Karpas-422 (cell line): ENCODE measurements around a stretch of chr10.

- PRO-cap, result no peak
- RAMPAGE, long total RNA, result no peak
Measured at GRCh38 chr10:5099270-5099767, 5.1 kb downstream of the AKR1C3 start.

- PRO-cap, result no peak
- RAMPAGE, long total RNA, result no peak
Measured at GRCh38 chr10:5147417-5147704, 37.6 kb downstream of the AKR1C8 start.

DNA sequence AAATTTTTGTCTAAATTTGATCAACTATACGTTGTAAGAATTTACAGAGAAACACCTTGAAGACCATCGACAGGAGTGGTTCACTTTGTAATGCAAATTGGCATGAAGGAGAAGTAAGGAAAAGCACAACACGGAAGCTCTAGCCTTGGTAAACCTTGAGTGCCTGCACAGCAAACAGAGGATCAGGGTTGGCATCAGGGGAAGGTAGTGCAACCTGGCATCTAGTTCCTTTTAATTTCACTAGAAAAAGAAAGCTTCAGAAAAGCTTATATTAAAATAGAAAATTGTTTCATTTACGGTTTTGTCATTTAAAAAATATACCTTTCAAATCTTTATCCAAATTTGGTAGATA lies 1.1 kb downstream of the AKR1C4 start:
- PRO-cap, result no peak
- RAMPAGE, long total RNA, result no peak

GRCh38 chr10:5199114-5199917 lies 2.7 kb downstream of the AKR1C4 start:
- PRO-cap, result no peak
- RAMPAGE, long total RNA, result no peak

GRCh38 chr10:5402829-5403147 lies 1.8 kb downstream of the TUBAL3 start:
- PRO-cap, result no peak
- RAMPAGE, long total RNA, result no peak

DNA sequence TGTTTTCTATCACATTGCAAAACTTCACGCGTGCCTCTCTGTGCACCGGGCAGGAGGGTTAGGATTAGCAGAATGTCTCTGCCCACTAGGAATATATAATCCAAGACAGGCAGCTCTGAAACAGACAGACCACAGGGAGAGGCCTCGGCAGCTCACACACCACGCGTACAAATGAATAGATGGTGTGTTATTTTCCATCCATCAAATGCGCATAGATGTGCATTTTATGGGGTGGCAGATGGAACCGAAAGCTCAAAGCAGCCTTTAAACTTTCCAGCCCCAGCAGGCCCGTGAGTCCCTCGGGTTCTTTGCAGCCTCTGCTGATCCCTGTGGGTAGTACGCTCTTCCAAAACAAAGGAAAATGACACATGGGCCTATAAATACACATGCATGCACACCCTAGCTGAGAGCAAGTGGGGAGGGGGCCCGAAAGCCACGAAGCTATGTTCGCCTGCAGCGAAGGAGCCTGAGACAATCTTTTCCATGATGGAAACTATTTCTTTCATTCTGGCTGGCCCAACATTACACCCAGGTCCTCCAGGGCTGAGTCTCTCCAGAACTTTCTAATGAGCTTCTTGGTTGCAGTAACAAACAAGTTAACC lies 32.3 kb downstream of the CALML5 start:
- PRO-cap, result no peak
- RAMPAGE, long total RNA, result no peak

GRCh38 chr10:5479347-5479943 lies 19.9 kb downstream of the CALML5 start:
- PRO-cap, result no peak
- RAMPAGE, long total RNA, result no peak

- PRO-cap, result no peak
- RAMPAGE, long total RNA, result no peak
Measured at GRCh38 chr10:5564535-5565282, 39.9 kb downstream of the CALML3 start.

- PRO-cap, result no peak
- RAMPAGE, long total RNA, result no peak
Measured at GRCh38 chr10:5645944-5646860, 20.2 kb downstream of the ASB13 start.

DNA sequence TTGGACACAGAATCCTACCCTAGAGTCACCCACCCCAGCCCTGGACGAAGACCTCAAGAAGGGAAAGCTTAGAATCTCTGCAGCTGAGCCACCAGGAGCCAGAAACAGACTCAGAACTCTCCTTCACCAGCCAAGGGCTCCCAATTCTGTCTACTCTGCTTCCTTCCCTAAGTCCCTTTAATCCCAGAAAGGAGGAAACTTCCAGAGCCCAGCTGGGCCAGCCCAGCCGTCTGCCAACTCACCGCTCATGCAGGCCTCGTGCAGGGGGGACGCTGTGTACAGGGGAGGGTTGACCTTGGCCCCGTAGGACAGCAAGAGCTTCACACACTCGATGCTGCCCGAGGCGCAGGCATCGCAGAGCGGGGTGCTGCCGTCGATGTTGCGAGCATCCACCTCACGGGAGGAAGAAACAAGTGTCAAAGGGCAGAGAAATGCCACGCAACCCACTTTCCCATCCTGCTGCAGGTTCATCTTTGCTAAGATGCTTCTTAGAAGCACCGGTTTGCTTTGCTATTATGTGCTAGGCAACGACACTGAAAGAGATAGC lies 15.4 kb downstream of the ASB13 start:
- PRO-cap, result no peak
- RAMPAGE, long total RNA, result no peak

DNA sequence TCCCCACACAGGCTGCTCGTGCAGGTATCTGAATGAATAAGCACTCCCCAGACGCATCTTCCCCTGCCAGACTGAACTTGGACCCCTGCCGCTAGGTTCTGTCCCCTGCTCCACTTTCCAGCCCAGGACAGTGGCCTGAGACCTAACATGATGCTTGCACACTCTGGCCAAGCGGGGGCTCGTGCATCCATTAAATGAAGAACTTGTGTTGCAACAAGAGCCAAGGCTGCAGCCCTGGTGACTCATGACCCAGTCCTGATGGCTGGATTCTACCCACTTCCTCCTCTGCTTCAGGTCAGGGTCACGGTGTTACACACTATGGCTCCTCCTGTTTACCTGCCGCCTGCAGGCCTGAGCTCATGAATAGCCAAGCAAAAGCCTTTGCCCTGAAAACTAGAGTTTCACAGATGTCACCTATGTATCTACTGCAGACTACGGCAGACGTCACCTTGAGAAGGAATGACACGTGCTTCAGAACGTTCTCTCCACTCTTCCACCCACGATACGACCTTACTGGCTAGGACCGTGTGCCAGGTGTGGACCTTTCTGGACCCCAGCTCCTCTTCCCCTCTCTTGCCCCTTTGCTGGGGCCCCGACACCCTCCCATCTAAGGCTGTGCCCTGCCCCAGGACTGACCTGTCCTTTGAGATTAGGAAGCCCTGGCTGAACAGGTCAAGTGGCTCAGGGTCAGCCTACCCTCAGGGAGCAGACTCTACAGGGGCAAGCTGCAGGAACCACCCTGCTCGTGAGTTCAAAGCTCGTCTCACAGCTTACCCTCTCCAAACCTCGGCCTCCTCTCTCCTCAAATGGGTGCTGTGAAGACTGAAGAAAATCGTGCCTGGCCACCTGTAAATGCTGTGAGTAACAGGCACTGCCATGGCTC lies 6.4 kb downstream of the ASB13 start:
- PRO-cap, result no peak
- RAMPAGE, long total RNA, result no peak

DNA sequence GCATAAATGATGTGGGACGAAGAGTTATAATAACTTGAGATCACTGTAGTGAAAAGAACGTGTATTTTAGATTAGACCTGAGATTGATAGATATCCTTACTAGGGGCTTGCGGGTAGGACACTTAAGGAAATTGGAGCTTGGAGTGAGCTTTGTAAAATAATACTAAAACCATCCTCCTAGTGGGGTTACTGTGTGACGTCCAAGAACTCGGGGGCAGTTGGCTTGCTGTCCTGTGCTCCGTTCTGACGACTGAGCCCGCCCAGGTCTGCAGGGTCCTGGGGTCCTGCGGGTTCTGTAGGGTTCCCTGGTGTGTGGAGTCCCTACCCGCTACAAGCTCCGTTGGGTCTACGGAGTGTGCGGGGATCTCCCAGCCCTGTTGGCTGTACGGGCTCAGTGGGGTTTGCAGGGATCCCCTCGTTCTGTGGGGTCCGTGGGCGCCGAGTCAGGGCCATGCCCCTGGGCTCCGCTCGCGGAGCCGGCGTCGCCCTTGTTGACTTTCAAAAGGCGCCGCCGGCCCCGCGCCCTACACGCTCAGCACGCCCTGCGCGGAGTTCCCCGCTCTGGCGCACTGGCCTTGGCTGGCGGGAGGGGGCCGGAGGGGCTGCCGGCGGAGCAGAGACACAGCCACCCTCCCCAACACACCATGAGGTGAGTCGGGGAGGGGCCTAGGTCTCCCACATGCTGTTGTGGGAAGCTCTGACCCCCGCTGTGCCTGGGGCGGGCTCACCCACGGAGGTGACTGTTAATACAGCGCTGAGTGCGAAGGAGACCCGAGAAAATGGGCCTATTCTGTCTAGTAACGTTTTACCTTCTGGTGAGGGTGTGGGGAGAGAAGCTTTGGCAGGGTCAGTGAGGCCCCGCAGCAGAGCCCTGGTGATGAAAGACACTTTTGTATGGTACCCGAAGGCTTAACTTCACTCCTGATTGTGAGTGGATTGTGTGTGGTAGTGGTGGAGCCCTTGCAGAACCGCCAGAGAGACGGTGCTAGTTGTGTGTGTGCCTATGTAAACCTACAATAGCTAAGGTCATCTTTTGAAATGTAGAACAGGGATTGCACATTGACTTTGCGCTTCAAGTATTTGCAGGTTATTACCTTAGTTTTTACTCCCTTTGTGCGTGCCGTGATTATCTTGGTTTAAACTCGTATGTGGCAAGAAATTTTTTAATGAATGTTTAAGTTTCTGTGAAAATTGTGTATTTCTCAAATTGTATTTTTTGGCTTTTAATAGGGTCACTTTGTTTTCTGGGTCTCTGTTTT lies 8.1 kb downstream of the TASOR2 start:
- PRO-cap, result bidirectional peak, plus-strand start at position 818 of the sequence, minus-strand start at position 781 of the sequence
- RAMPAGE, long total RNA, result no peak

DNA sequence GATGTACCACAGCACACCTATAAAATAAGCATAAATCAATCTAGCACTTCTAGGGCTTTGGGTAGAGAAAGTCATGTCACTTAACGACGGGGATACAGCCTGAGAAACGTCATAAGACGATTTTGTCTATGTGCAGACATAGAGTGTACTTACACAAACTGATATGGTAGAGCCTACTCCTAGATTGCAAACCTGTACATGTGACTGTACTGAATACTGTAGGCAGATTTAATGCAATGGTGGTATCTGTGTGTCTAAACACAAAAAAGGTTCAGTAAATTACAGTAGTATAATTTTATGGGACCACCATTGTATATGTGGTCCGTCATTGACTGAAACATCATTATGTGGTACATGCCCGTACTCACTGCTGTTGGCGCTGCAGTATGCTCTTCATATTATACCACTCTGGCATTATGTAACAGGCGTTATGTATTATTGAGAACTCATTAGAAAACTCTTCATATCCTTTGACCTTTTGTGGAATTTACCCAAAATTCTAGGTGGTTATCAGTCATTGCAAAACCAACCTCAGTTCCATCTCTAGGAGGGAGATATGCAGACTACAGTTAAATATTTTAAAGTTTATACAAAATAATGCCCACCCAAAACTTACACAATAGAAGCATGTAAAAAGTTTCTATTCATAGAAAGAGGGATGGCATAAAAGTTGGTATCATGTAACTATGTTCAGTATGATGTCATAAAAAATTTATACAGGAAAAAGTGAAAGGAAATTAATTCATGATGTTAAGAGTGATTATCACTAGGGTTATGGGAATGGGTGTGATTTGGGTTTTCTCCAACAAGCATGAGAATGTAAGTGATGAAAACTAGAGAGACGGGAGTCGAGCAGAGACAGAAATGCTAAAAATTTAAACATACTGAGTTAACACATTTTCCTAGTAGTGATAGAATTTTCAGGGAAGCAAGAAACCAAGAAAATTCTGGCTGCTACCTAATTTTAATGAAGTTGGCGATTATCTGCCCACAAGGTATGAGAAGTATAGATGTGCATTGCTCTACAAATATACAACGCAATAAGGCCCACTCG lies 52.9 kb downstream of the GDI2 start:
- PRO-cap, result no peak
- RAMPAGE, long total RNA, result no peak

DNA sequence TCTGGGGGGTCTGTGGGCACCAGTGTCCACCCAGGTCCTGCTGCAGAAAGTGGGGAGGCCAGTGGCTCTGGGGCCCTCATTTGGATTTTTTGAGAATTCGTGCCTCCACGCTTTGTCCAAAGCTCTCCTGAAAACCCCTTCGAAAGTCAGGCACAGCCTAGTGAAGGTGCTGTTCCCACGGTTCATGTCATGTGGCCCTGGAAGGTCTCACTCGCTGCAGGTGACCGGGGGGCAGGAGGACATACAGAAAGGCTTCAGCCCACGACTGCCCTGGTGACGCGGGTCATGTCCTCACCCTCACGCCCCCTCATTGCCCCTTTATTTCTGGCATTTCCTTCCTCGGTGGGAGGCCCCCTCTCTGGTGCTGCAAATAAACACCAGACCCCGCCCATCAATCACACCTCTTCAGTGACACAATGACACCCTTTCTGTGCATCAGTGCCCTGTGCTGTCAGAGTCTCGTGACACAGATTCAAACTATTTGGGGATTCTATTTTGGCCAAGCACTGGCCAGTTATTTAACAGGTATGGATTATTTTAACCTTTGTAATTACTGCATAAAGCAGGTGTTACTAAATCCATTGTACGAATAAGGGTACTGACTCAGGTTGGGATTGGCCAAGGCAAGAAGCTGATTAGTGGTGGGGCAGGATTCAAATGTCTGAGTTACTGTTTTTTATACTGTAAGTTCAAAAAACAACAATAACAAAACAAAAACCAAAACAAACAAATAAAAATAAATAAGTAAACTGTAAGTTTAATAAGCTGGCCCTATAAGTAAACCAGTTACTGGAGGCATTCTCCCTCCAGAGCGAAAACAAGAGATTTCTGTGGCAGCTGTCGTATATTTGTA lies 27.8 kb upstream of the GDI2 start:
- PRO-cap, result no peak
- RAMPAGE, long total RNA, result no peak

DNA sequence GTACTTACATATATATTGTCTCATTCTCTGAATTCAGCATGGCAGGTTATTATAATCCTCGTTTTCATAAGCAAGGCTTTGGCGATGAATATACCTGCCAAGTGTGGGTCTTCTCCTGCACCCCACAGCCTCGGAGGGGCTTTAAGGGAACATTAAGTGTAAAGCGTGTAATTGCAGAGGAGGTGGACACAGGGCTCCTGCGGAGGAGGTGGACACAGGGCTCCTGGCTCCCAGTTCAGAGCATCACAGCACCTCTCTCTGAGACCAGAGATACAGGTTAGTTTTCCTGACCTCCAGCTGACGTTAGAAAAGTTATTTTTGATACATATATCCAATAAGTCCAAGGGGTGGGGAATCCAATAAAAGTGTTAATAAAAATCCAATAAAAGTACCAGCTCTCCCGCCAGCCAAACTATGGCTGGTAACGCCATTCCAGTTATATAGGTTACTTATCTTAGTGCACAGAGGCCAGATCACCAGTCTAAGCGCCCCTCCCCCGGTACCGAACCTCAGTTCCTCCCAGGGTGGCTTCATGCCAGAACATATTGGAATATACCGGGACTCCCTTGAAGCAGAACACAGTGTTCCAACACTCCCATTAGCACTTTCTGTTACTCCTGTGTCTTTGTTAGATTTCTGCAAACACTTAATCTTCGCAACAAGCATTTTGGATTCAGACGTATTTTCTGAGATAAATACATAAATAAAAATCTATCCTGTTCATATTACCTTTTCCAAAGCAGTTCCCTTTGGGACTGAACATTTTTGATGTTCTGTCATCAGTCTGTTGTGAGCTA lies 7.3 kb downstream of the FBH1 start:
- PRO-cap, result no peak
- RAMPAGE, long total RNA, result no peak

- PRO-cap, result no peak
- RAMPAGE, long total RNA, result no peak
Measured at GRCh38 chr10:5902793-5903304, 12.8 kb downstream of the FBH1 start.

DNA sequence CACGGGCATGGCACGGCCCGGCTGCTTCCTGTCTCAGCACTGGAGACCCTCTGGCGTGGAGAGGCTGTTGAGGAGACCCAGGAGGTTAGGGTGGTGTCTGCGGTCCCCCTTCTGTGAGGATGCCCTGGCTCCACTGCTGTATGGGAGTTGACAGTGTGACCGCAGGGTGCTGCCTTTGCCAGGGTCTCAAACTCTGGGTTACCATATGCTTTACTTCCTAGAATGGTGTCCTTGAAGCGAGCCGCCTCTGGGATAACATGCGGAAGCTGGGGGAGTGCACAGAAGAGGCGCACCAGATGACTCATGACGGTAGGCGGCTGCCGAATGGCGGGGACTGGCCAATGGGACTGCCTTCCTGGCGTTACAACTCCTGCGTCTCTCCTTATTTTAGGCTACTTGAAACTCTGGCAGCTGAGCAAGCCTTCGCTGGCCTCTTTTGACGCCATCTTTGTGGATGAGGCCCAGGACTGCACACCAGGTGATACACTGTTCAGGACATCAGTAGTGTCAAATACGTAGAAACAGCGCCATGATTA lies 27.2 kb downstream of the FBH1 start:
- PRO-cap, result no peak
- RAMPAGE, long total RNA, result no peak

DNA sequence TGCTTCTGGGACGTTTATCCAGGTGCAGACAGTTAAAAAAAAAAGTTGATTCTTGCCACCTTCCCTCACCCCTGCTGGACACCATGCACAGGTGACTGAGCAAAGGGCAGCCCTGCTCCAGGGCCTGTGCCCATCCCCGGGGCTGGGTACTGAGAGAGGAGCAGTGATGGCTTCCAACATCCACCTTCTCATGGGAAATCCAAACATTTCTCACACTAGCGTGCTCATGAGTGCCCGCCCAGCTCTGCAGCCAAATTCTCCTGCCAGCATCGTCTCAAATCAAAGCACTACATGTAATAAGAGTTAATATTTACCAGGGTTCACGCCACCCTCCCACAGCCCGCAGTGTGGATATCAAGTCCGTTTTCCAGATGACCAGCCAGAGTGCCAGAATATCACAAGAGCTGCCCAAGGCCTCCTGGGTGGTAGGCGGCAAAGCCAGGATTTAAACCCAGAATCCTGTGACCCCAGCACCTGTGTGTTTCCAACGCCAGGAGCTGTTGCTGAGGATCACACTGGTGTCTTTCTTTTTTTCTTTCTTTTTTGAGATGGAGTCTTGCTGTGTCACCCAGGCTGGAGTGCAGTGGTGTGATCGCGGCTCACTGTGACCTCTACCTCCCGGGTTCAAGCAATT lies 12.0 kb downstream of the IL15RA start:
- PRO-cap, result no peak
- RAMPAGE, long total RNA, result no peak

- PRO-cap, result no peak
- RAMPAGE, long total RNA, result no peak
Measured at GRCh38 chr10:5987744-5988211, 10.4 kb upstream of the IL15RA start.

DNA sequence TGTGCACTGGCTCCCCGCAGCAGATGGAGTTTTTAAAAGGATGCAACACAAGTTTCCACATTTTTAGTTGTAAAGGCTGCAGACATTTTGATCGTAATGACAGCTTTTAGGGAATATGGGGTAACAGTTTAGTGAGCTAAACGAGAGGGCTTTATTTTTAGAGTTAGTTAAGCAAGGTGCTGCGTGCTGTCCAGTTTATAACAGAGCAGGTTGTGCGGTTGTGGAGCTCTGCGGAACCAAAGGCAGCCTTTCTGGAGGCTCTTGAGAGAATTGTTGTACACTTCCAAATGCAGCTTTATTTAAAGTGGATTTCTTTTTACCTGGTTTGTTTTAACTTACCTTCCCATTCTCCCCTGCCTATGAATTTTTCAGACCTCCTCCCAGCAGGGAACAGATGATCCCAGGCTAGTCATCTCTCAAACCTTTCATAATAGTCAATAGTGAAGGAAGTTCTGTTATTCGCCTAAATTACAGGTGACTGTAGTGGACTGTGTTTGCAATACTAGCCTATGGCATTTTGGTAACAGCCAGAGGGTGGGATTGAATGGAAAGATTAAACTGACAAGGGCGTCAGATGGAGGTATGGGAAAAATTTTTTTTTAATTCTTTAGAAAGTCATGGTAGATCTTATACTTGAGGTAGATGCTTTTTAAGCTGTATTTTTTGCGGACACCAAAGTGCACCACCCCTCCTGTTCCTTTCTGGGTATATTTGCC lies 1.6 kb downstream of the RBM17 start:
- PRO-cap, result no peak
- RAMPAGE, long total RNA, result no peak